Temporal lobe (tissue), 2 donors: Measurements from ENCODE around the genes MACROH2A2, EIF4EBP2 and SGPL1.

DNA sequence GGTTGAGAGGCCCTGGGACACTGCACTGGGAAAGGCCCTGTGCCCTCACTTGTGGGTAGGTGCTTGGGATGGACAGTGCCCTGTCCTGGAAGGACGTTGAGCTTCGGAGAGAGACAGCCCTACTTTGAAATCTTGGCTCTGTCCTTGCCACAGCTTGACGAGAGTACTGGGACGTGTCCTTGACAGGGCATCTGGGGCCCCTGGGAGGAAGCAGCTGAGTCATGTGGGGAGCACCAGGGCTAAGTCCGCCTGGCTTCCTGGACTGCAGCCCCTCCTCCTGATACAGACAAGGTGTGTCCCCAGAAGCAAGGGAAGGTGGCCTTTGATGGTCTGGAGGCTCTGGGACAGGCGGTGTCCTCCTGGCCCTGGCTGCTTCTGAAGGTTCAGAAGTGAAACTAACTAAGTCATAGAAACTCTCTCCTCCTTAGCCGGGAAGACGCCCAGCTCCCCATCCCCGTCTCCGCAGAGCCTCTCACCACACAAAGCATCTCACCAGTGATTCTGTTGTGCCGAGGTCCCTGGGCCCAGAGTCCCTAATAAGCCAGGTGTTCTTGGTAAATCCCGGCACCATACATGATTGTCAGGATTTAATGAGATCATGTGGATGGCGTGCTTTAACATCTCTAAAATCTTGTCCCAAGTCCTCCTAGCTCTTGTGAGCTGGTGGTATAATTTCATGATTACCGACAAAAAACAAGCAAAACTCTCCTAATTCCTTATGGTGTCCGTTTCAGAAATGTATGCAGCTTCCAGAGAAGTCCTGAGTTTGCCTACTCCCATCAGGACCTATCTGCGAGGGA, 9.4 kb downstream of the HKDC1 start:
- RAMPAGE, long total RNA = no peak

DNA sequence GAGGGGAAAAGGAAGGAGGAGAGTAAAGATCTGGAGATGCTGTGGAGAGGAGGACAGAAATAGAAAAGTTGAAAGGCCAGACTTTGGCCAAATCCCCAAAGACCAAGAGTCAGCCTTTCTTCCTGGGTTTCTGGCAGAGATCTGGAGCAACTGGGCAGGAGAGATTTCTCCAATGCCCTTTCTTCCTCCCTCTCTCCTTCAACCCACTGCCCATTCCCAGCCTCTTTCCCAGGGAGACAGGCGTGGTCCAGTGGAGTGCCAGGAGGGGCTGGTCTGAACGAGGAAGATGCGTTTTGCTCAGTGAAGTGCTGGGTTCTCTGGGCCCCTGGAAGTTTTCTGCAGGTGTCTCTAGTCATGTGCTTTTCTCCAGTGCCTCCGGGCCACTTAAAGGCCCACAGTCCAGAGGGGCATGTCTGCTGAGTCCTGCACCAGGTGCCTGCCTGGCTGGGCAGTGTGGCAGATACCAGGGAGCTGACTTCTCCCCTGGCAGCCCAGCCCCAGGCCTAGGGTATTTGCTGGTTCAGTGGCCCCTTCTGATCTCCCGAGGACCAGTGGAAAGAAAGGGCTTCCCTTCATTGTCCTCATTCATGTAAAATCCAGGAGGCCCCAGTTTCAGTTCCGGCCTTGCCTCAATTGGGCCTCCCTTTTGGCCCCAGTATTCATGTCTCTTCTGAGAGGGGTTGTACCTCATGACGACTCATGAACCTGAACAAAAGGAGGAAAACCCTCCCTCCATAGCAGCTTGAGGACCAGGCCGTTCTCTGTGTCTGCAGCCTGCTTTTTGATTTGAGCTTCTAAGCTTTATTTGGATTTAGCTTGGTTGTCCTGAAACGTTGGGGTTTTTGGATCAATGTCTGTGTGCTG, 20.4 kb downstream of the HK1 start:
- RAMPAGE, long total RNA = no peak

- RAMPAGE, long total RNA = no peak
Observed at GRCh38 chr10:69344539-69345043, 25.9 kb downstream of the HK1 start.

GRCh38 chr10:69411202-69411925, 5.4 kb downstream of the TACR2 start:
- RAMPAGE, long total RNA = no peak

DNA sequence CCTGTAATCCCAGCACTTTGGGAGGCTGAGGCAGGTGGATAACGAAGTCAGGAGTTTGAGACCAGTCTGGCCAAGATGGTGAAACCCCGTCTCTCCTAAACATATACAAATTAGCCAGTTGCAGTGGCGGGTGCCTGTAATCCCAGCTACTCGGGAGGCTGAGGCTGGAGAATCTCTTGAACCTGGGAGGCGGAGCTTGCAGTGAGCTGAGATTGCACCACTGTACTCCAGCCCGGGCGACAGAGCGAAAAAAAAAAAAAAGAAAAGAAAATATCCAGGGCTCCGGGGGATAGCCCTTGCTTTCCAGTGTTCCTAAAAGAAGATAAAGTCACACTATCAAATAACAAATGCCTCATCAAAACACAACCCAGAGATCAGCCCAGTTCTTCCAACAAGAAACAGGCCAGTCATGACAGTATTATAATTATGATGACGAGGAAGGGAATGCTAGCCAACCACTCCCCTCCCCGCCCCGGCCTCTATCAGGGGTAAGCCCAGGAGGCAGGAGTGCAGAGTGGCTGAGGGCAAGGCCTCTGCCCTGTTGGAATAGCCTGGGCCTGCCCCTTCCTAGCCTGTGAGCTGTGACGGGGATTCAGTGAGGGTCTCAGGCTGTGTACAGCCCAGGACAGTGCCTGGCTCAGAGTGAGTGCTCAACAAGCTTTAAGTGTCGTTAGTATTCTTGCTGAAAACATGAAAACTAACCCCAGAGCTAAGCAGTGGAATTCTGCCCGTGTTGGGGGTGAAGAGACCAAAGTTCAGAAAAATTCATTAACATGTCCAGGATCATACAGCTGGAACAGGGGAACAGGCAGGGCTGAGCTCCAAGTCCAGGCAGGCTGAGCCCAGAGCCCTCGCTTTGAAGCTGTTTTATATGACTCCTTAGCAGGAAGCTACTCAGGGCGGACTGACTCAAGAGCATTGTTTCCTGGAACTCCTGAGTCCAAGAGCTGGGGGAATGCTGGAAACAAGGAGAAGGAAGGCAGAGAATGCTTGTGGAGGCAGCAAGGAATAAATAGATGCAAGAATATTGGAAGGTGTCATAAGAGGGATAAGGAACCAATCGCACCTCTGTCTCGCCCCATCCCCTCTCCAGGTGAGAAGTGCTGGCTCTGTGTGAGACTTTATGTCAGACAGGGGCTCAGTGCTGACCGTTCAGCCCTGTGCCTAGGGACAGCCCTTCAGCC, 54.4 kb downstream of the FAM241B start:
- RAMPAGE, long total RNA = no peak

DNA sequence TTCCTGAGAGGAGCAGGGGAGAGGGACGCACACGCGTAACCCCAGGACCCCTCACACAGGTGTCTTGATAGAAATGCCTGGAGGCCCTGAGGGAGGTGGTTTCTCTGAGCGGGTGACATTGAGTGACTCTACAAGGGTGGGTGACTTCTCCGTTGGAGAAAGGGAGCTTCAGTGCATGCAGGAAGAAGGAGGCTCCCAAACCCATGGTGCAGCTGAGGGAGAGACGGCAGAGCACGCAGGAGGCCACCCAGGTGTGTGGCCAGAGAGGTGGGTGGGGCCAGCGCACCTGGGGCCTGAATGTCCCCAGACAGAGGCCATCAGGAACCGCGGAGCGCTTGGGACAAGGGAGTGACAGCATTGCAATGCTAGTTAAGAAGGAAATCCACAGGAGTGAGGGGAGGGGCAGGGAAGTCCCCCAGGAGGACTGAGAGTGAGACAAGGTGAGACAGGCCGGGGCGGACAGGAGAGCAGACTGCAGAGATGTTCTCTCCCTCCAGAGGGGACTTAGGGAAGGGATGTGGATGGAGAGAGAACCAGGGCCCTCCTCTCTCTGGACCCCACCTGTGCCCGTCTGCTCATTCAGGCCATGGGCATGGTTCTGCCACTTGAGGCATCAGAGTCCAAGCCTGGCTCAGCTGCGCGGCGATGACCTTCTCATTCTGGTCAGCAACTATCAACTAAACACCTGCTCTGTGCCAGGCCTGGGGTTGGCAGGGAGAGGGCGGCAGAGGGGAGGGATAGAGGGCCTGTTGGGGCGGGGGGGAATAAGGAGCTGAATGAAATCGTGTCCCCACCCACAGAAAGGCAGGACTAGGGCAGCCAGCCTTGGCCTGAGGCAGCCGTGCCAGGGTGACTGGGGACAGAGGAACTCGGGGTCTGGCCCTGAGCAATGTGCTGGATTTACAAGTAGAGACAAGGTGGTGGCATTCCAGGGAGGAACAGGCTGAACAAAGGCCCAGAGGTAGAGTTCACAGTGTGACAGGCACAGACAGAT, 69.4 kb upstream of the COL13A1 start:
- RAMPAGE, long total RNA = no peak

- RAMPAGE, long total RNA = no peak
Observed at GRCh38 chr10:70052214-70052914, at the start of gene MACROH2A2. MACROH2A2 (plus strand) TSS chr10:70052846.

DNA sequence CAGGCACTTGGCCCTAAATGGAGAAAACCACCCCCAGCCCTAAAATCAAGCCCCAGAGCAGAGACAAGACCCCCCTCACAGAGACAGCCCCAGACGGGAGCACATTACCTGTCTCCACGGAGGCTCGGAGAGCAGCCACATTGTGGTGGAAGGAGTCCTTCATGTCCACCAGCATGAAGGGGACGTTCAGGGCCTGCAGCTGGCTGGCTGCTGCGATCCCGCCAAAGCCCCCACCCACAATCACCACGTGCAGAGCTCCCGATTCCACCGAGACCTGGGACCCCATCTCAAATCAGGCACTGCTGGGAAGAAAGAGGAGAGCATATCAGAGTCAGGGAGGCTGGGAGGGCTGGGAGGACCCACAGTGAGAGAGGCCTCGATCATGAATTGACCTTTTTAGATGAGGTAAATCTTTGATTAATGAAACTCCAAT, 8.8 kb downstream of the AIFM2 start:
- RAMPAGE, long total RNA = no peak

DNA sequence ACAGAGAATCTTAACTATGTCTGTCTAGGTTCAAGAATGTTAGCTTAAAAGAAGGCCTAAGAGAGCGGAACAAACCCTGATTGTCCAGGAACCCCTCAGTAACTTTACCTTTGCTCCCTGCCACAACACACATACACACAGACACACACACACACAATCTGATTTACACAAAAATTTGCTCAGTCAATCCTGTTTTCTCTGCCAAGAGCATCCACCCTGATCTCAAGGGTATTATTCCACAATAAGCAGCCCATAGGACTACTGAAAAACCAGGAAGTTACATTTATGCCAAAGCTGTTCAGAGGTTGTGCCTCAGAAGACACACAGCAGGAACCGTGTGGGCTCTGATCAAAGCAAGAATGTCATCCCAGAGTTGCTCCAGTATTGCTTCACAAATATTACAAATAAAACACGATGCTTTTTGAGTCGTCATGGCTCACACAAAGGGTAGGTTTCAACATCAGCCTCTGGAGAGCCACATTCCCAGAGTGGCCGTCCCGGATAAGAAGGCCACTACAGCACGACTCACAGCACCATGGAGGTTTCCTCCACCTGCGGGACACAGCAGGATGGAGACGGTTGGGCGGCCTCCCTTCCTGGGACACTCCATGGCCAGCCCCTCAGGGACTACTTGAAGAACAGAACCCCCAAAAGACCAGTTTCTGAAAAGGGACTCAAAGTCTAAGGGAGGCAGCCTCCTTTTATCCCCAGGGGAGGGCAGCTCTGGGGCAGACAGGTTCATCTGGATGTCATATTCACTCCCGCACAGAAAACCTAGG, 1.6 kb downstream of the AIFM2 start:
- RAMPAGE, long total RNA = no peak

DNA sequence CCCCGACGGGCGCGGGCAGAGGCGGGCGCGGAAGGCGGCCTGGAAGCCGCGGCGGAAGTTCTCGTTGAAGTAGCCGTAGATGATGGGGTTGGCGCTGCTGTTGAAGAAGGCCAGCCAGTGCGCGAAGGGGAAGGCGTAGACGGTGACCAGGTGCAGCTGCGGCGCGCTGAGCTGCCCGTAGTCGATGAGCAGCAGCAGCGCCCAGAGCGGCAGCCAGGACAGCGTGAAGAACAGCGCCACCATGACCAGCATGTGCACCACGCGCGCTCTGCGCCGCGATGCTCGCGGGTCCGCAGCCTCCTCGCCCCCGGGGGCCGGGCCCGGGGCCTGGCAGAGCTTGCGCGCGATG, 21.9 kb upstream of the PPA1 start:
- RAMPAGE, long total RNA = no peak

GRCh38 chr10:70404091-70404647, at the start of gene EIF4EBP2:
EIF4EBP2 (plus strand) TSS chr10:70404145.
- RAMPAGE, long total RNA = no peak

DNA sequence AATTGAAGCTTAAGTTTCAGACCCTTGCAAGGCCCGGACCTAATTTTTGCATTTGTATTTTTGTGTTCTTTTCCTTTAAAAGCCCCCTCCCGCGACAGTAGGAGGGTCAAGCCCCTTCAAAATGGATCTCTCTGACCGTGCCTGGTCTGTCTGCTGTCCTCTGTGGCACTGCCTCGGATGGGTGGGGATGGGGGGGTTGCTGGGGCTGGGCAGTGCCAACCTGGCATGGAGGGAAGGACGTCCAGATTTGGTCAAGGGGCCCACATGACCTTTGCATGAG, 17.8 kb upstream of the NODAL start:
- RAMPAGE, long total RNA = no peak

GRCh38 chr10:70459604-70460242, 18.2 kb upstream of the NODAL start:
- RAMPAGE, long total RNA = no peak

DNA sequence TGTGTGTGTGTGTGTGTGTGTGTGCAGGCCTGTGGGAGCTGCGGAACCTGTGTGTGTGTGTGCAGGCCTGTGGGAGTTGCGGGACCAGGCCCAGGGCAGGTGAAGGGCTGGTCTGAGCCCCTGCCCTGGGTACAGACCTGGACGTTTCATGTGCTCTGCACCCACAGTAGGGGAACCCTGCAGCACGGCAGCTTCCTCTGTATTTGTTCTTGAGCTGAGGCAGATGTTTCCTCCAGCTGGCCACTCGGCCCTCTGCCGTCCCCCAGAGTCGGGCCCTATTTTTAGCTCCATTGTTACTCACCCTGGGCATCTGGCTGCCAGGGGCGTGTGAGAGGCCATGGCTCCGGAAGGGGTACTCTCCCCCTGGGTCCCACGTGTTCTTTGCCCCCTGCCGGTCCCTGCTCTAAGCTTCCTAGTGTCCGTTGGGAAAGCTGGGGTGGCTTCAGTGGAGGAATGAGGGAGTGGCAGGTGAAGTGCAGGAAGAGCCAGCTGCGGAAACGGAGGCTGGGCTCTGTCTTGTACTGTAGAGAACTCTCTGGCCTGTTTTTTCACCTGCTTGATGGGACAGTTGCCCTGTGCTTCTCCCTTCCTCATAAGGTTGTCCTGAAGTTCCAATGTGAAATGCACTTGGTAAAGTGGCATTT, 30.4 kb downstream of the PALD1 start:
- RAMPAGE, long total RNA = no peak

- RAMPAGE, long total RNA = no peak
Observed at GRCh38 chr10:70815554-70816161, at the start of gene SGPL1. SGPL1 (plus strand) TSS chr10:70815948.

DNA sequence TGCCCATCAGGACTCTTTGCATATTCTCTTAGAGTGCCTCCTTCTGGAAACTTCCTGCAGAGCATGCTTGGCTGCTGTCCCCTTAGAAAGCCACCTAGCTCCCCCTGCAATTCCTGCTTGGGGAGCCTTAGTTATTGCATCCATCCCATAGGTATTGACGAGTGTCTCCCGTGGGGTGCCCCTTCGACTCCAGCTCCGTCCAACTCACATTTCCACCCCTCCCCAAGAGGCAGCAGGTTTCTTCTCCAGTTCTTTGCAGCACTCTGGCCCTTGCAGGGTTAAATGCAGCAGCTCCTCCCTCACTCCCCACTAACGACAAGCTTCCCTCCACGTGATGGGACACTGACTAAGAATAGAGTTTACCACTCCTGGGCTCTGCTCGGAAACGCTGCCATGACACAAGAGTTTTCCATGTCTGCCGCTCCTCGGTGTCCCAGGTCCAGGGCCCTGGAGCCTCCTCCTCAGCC, 147.8 kb upstream of the UNC5B start:
- RAMPAGE, long total RNA = no peak

DNA sequence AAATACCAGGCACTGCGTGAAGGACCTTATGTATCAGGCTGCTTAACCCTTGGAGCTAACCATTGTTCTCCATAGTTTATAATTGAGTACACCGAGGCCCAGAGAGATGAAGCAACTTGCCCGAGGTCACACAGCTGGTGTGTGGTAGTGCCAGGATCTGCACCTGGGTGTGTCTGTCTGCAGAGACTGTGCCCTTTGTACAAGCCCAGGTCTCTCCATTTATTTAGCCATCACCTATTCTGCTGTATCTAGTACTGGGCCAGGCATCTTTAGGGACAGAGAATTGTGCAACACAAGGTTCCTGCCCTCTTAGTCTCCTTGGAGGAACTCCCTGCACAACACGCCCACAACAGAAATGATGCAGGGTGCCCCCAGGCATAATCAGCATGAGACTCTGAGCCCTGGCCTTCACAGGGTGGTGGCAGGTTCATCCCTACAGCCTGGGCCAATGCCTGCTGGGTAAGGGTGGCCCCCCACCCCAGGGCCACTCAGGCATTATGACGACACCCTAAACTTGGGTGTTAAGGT, 31.5 kb downstream of the UNC5B start:
- RAMPAGE, long total RNA = no peak

DNA sequence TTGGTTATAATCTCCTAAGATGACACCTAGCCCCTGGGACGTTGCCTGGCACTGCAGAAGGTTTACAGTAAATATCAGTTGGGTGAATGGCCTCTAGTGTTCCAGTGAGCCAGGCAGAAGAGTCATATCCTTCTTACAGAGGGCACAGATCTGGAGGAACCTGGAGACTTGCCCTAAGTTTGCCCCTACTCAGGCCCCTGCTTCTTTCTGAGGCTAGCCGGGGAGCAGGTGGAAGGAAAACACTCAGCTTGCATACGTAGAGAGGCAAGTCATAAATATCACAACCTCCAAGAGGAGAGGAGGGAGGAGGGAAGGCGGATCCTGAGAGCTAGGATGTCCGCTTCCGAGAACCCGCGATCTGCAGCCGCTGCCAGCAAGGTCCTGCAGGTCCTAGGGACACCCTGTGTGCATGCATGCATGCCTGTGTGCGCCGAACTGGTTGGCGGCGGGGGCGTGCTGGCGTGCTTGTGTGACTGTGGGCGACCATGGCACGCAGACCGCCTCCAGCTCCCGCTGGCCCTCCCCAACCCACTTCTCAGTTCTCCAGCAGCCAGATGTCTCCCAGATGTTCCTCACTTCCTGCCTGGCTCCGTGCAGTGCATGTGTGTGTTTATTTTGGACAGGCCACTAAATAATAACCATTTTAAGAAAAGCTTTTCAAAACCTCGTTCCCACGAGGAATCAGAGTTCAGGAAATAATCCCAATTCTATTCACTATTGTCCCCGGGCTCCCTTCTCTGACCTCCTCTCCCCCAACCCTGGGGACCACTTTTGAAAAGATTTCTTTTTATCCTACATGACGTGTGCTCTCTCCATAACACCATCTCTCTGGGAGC, 32.2 kb downstream of the UNC5B start:
- RAMPAGE, long total RNA = no peak

- RAMPAGE, long total RNA = no peak
Observed at GRCh38 chr10:71248945-71249452, 36.6 kb downstream of the UNC5B start.

- RAMPAGE, long total RNA = no peak
Observed at GRCh38 chr10:71254879-71256024, 42.9 kb downstream of the UNC5B start.